REH cell (cell line): Measurements from ENCODE around the gene GALNTL6.

- PRO-cap = no peak
Measured at GRCh38 chr4:169000307-169000689, 9.8 kb downstream of the CBR4 start.

DNA sequence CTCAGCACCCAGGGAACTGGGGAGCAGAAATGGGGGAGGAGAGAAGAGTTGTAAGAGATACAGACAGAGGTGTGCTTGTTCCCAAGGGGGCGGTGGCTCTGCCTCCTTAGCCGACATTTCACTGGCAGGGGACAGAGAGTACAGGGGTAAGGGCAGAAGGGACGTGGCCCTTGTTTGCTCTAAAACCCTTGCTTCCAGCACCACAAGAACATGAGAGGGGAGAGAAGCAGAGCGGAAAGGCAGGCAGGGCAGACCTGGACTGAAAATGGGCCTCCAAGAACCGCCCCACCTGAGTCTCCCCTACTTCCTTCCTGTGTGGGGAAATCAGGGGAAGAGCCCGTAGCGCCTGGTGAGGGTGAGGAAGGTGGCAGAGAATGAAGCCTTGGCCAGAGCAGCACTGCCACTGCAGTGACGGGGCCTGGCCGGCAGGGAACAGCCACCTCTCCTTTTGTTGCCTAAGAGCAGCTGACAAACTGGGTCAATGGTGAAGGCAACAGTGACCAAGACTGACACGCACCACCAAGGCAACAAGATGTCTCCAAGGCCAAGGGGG is 58.2 kb upstream of the CBR4 start:
- PRO-cap = no peak

DNA sequence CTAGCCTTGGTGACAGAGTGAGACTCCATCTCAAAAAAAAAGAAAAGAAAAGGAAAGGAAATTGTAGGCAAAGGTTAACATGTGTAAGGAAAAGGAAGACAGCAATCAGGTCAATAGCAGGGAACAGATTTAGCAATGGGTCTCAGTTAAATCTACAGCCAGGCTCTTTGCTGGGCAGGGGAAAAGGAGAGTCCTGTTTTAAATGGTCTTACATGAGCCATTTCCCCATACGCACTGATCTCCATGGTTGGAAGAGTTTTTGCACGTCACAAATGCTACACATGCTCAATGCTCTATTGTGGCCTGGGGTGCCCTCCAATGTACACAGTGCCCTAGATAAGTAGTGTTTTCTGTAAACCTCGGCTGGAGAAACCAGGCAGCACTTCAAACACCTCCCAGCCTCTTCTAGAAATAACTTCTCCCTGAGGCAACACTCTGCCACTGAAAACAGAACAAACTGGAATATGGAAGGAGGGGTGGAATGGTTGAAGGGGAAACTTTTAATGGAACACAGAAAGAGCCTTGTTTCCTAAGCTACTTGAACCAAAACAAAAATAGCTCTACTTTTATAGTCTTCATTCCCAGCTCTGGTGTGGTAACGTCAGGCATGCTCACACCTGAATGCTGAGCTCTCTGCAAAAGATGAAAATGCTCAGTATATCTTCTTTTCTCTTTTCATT is 123.8 kb upstream of the CBR4 start:
- PRO-cap = no peak

DNA sequence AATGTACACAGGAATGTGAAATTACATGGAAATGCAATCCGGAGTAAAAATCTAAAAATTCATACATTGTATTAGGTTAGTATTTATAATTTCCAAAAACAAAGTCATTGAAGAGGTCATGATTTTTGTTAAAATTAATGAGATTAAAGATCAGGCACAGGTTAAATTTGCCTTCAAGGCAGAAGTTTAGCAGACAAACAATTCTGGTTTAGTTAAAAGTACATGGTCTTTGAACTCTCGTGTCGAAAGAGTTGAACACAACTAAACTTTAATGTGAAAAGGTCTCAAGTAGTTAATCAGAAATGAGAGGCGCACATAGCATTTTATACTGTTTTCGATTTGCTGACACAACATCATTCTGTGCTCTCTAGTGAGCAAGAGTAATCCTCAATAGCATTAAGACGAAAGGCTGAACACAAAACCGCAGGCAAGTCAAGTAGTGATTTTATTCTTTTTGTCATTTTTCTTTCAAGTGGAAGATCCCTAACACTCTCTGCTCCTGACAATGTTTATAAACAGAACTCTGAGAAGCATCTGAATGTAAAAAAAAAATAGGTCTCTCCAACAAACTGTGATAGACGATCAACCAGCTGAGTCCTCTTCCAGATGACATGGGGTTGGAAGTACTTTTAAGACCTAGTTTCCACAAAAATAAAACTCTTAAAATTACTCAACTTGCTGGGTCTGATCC is 49.8 kb downstream of the SH3RF1 start:
- PRO-cap = no peak

GRCh38 chr4:169314890-169315318 is 44.1 kb upstream of the SH3RF1 start:
- PRO-cap = no peak

GRCh38 chr4:169561266-169562445 is 50.7 kb downstream of the NEK1 start:
- PRO-cap = no peak

DNA sequence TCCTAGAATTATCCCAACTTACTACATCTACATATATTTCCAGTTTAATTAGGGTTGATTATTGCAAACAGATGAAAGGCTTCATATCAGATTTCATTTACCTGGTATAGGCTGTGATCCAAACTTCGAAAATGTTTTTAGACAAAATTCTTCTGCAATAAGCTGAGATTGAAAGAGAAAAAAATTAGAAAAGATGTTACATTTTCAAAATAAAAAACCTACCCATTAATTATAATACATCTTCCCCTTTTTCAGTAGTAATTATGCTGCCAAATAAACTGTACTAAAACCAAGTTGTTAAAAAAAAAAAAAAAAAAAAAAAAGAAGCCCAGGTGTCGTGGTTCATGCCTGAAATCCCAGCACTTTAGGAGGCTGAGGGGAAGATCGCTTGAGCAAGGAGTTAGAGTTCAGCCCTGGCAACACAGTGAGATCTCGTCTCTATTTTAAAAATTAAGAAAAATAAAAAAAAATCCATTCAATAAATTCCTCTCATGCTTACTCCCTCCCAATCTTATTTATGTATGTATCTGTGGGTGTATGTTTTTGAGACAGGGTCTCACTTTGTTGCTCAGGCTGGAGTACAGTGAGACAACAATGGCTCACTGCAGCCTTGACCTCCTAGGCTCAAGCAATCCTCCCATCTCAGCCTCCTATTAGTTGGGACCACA is 31.5 kb downstream of the NEK1 start:
- PRO-cap = no peak

- PRO-cap = no peak
Measured at GRCh38 chr4:169618408-169618709, 2.0 kb upstream of the CLCN3 start.

DNA sequence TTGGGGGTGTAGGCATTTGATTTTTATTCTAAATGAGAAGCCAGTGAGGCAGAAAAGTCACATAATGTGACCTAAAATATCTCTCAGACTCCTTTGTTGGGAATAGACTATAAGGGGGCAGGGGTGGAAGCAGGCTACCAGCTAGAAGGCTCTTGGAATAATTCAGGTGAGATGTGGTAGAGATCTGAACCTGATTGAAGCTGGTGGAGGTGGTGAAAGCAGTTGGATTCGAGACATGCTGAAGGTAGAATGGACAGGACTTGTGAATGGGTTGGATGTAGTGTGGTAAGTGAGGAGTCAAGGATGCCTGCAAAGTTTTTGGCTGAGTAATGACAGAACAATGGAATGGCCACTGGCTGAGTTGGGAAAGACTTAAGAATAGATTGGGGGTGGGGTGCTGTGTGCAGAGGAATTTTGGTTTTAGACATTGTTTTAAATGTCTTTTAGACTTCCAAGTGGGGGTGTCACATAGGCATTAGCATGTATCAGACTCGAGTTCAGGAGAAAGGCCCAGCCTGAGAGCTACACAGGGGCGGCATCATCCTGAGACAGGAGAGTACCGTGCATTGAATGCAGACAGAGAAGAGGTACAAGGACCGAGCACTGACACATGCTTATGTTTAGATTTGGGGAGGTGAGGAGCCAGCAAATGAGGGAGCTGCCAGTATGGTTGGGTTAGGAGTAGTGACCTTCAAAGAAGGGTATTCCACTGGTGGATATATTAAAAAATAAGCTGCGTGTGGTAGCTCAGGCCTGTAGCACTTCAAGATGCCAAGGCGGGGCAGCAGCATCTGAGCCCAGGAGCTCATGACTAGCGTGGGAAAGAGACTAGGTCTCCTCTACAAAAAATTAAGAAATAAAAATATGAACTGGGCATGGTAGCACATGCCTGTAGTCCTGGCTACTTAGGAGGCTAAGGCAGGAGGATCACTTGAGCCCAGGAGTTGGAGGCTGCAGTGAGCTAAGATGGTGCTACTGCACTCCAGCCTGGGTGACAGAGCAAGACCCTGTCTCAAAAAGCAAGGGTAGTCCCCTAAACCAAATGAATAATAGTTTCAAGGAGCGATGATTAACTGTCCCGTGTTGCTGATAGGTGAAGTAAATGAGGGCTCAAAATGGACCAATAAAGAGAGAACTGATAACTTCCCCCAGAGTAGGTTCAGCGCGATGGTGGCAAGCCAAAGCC is 33.2 kb downstream of the HPF1 start:
- PRO-cap = no peak

GRCh38 chr4:169993482-169994146 is 32.6 kb downstream of the MFAP3L start:
- PRO-cap = no peak

- PRO-cap = no peak
Measured at GRCh38 chr4:171813169-171813611, at the start of gene GALNTL6. GALNTL6 (plus strand) TSS chr4:171813404.

DNA sequence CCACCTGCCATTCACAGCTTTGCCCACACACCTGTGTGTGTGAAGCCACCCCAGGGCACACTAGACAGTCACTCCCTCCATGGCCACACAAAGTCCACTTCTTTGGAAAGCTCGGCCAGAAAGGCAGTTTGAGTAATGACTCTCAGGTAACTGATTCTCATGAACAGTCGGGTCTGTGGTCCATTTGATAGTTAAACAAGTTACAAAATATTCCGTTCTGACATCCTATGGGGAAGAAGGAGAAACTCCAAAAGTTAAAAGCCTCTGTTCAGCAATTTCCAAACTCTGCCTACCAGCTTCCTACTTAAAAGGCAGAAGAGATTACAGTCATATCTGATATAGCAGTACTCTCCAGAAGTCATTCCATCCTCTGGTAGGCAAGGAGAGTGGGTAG is 205.0 kb upstream of the GALNT7 start:
- PRO-cap = no peak

DNA sequence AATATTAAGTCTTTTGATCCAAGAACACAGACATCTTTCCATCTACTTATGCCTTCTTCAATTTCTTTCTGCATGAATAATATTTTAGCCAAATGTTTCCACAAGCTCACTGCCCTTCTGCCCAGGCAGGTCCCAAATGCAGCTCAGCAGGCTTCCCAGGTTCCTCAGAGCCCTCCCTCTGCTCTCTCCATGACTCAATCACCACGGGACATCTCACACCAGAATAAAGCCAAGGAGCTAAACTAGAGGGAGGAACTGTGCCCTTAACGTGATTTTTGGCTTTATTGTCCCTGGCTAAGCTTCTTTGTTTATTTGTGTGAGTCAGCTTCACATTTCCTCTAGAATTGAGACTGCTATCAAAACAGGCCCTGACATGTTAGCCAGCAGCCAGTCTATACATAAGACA is 186.5 kb upstream of the GALNT7 start:
- PRO-cap = no peak

GRCh38 chr4:173414914-173415516 is 16.1 kb upstream of the SCRG1 start:
- PRO-cap = no peak

- PRO-cap = no peak
Measured at GRCh38 chr4:173500789-173501560, 29.1 kb downstream of the HAND2 start.

GRCh38 chr4:173507788-173508887 is 21.9 kb downstream of the HAND2 start:
- PRO-cap = no peak

- PRO-cap = no peak
Measured at GRCh38 chr4:173535817-173536374, 5.9 kb upstream of the HAND2 start.

DNA sequence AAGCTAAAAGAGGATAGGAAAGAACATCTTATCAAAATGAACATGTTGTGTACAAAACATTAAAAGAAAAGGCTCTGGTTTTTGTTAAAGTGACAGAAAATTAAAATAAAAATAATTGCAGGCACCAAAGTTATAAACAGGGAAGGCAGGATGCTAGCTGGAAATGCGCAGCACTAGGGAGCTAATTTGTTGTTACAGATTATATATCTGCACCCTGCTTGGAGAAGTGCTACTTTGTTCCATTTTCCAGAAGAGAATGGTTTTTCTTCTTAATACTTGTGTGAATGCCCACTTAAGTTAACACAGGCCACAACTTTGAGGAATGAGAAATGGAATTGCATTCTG is 6.3 kb upstream of the HAND2 start:
- PRO-cap = no peak

GRCh38 chr4:174122706-174123101 is 160.8 kb downstream of the FBXO8 start:
- PRO-cap = no peak

DNA sequence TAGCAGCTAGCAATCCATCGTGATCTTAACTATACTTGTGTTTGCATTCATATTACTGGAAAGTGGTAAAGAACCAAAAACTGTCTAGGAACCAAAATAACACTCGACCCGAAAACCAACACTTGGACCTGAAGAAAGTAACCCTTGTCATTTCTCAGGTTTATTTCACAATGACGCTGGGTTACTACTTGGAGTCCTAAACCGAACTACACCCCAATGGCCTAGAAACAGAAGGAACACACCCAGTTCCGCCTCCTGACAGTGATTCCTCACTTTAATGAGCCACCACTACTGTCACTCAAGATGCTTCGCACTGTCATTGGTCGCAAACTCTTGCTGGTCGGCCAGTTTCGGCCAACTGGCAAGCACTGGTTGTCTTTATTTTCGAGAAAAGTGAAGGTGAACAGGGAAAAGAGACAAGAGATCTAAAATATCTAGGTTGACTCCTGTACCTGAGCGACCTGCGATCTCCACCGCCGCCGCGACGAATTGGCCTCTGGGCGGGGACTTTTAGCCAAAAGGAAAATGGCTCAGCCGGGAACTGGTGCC is 435 bp downstream of the FBXO8 start:
- PRO-cap = bidirectional peak, plus-strand start at position 375 of the sequence, minus-strand start at position 172 of the sequence